Parietal lobe (tissue), 2 donors: ENCODE results near the gene DMRTA2.

DNA sequence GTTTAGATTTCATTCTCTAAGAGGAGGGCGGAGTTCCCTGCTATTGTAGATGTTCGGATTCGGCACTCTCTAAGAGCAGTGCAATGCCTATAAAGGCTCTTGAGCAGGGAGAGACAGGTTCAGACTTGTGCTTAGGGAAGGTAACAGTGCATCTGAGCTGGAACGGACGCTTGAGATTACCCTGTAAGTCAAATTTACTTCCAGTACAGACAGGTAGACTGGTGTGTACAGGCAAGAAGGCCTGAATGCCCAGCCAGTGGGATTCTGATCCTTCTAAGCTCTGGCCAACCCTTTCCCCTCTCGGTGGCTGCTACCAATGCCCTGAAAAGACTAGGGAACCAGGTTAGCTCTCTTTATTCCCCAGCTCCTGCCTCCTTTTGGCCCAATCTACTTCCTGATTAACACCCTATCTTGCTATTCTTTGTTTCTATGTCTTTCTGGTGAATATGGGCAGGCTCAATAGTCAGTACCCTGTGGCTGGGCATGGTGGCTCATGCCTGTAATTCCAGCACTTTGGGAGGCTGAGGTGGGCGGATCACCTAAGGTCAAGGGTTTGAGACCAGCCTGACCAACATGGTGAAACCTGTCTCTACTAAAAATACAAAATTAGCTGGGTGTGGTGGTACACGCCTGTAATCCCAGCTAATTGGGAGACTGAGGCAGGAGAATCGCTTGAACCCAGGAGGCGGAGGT, 15.6 kb downstream of the LURAP1 start:
- RAMPAGE, long total RNA: no peak

DNA sequence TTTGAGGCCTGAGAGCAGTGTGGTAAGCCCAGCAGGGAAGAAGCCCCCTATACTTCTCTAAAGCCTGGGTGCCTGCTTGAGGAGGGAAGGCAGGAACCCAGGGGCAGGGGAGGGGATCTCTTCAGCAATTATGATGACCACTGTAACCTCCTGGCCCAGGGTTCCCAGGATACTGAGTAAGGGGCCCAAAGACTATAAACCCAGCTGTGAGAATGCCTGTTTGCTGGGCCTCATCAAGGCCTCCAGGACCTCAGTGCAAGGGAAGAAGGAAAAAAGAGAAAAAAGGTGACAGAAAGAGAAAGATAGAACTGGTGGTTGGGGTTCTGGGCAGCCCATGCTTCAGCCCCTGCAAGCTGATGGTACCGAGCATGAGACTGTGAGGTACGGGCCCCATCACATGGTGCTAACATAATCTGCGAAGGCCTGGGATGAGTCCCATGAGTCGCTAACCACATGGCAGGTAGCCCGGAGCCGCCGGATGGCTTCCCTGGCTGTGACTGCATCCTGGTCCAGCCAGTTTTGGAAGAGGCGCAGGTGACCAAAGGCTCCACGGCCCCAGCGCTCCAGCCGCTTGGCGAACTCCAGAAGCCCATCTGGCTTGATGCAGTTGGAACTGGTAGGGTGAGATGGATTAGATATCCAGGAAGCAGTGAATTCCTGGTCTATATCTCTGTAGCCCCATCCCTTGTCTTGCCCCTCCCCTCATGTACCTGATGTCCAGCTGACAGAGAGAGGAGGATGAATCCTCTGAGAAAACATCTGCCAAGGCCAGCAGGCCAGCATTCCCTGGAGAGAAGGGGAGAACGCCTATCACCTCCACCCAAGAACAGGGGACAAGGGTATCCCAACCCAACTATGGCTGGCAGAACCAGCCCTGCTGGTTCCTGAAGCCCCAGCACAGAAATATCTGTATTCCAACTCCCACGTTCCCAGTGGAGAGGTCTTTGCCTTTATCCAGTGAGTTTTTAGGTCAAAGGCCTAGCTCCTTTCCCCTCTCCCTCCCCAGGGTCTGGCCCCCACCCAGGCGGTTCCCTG, 24.6 kb downstream of the LRRC41 start:
- RAMPAGE, long total RNA: no peak

GRCh38 chr1:46285420-46285819, 18.0 kb downstream of the LRRC41 start:
- RAMPAGE, long total RNA: no peak

DNA sequence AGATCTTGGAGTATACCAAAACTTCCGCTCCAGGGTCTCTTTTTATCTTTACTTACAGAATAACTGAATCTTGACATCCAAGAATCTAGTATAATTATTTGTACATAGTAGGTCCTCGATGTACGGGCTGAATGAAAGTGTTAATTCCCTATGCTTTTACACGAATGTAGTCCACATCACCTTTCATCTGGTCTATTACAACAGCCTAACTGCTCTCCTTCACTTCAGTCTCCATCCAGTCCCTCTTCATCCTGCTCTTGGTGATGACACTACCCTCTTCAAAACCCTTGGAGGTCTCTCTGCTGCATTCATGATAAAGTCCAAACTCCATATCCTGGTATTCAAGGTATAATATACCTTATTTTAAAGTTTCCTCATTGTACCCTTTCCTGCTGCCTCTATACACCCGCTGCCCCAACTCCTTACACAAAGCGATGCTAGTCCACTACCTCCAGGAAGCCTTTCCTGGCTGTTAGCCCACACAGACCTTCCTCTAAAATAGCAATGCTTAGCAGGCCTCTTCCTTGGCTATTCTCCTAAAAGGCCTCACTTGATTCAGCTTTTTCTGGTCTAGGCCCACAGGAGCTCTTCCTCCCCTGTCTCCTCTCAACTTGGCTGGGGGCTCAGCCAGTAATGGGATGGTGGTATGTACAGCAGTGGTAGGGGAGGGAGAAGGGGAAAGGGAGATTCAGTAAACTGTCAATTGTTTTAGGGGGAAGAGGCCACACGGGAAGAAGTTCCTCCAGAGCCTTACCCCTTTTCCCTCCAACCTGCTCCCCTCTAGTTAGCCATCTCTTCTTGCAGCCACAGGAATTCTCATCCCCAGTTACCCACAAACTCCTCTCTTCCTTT, 2.8 kb downstream of the LRRC41 start:
- RAMPAGE, long total RNA: no peak

DNA sequence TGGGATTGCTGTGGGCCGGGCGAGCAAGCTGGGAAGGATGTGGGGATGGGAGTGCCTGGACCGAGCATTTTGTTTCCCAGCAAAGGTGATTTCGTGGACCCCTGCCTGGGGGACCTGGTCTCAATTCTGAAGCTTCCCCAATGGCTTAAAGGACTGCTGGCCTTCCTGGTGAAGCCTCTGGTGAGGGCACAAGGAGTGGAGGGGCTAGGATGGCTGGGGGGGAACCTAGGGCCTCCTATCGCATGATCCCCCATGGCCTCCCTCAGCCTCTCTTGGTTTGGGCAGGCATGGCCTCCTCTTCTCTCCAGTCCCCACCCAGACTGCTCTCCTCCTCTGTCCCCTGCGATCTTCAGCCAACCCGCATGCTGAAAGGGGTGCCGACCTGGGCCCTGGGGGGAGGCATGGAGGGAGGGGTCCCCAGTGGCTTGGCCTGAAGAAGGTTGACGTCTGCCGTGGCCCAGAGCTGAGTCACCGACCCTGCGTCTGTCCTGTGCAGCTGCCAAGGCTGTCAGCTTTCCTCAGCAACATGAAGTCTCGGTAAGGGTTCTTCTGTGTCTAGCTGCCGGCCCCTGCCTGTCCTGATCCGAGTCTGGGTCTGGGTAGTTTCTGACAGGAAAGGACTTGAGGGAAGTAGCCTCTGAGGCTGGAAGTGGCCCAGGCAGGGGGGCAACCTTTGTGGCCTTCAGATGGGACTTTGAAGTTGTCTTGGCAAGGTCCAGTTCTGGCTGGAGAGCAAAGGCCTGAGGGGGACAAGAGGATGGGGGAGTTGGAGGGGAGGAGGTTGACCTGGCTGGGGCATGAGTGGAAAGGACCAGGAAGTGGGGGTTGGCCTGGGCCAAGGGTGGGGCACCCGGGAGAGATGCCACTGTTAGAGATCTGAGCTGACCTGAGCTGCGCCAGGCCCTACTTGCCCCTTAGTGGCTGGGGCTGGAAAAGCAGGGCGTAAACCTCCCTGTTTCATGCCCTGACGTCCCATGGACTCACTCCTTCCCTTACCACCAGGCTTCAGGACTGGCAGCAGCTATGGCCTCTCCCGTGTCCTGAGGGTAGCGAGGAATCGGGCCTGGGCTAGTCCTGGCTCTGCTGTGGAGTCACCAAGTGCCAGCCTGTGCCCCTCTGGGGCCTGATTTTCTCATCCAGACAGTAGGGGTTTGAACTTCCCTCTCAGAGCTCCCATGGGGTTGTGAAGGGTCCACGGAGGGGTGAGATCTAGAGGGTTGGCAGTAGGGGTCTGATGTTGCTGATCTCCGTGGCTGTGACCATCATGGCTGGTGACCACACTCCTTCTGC, 16.6 kb downstream of the FAAH start:
- RAMPAGE, long total RNA: no peak

GRCh38 chr1:46556588-46557208, 5.3 kb upstream of the KNCN start:
- RAMPAGE, long total RNA: no peak

DNA sequence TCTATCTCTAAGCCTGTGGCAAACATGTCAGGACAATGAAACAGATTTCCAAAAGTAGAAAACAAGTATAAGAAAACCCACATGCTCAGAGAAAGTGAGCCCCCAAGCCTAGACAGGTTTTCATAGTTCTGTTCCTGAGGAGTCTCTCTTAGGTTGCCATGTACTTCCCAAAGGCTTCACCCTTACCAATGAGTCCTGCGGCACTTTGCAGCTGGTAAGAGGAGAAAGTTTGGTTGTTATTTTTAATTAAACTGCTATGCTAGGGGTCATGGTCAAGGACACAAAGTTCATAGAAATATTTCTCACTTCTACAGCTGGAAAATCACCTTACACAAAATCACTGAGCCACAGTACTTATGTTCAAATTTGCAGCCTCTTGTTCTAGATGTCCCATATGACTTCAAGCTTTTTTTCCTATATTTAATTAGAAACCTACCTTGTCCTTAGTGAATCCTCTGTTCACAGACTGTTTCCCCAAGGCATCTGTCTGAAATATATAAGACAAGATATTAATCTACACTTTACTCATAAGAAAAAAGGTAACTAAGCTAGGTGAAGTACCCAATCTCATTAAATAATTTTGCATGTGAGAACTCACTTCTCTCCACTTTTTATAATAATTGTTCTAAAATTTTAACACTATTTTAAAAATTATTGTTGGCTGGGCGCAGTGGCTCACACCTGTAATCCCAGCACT, 9.8 kb downstream of the ATPAF1 start:
- RAMPAGE, long total RNA: no peak

GRCh38 chr1:46676651-46677257, 5.1 kb downstream of the TEX38 start:
- RAMPAGE, long total RNA: no peak

GRCh38 chr1:46684380-46684926, 12.8 kb downstream of the TEX38 start:
- RAMPAGE, long total RNA: no peak

GRCh38 chr1:47192124-47192717, 2.4 kb upstream of the PDZK1IP1 start:
- RAMPAGE, long total RNA: no peak

- RAMPAGE, long total RNA: no peak
Observed at GRCh38 chr1:47225365-47226127, 6.5 kb downstream of the TAL1 start.

- RAMPAGE, long total RNA: no peak
Observed at GRCh38 chr1:47234924-47235853, 3.2 kb upstream of the TAL1 start.

DNA sequence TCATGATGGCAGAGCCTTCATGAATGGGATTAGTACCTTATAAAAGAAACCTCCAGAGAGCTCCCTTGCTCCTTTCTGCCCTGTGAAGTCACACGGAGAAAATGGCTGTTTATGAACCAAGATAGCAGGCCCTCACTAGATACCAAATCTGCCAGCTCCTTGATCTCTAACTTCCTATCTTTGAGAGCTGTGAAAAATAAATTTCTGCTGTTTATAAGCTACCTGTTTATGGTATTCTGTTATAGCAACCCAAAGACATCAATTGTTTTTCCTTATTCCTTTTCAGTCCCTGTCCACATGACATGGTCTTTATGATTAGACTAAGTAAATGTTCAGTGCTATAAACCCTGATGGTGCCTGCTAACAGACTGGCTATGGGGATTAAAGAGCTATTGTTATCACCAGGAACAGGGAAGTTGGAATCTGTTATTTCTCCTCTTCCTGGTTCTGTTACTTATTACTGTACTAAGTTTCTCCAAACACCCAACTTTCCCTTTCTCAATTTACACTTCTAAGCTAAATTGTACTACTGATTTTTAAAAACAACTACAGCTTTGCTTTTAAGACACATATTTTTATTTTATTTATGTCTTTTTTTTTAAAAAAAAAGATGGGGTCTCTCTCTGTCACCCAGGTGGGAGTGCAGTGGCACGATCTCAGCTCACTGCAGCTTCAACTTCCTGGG, 9.8 kb upstream of the STIL start:
- RAMPAGE, long total RNA: no peak

DNA sequence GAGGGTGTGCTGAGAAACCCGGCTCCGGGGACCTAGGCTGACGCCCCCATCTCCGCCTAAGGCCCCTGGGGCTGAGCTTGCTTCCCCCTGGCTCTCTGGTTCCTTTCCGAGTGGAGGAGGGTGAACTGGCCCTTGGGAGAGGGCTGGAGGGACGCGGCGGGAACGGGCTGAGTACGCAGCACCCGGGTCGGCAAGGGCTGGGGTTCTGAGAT, 270.7 kb downstream of the FOXD2 start:
- RAMPAGE, long total RNA: no peak

- RAMPAGE, long total RNA: no peak
Observed at GRCh38 chr1:47709904-47710461, 272.1 kb downstream of the FOXD2 start.

- RAMPAGE, long total RNA: no peak
Observed at GRCh38 chr1:47938278-47938861, 58.8 kb downstream of the TRABD2B start.

- RAMPAGE, long total RNA: no peak
Observed at GRCh38 chr1:47995712-47995965, 1.5 kb downstream of the TRABD2B start.

DNA sequence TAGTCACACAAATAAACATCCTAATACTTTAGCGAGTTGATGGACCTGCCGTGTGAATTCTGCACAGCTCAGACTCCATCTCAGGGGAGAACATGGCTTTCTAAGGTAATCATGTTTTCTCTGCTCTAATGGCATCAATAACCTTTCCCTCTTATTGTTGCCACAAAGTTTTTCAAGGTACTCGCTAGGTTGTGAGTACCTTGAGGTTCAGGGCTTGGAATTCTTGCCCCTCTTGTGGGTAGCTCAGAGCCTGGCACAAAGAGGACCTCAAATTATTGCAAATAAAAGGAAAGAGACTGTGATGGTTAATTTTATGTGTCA, 55.6 kb upstream of the BEND5 start:
- RAMPAGE, long total RNA: no peak

GRCh38 chr1:50097445-50097817, 11.3 kb upstream of the ELAVL4 start:
- RAMPAGE, long total RNA: no peak

DNA sequence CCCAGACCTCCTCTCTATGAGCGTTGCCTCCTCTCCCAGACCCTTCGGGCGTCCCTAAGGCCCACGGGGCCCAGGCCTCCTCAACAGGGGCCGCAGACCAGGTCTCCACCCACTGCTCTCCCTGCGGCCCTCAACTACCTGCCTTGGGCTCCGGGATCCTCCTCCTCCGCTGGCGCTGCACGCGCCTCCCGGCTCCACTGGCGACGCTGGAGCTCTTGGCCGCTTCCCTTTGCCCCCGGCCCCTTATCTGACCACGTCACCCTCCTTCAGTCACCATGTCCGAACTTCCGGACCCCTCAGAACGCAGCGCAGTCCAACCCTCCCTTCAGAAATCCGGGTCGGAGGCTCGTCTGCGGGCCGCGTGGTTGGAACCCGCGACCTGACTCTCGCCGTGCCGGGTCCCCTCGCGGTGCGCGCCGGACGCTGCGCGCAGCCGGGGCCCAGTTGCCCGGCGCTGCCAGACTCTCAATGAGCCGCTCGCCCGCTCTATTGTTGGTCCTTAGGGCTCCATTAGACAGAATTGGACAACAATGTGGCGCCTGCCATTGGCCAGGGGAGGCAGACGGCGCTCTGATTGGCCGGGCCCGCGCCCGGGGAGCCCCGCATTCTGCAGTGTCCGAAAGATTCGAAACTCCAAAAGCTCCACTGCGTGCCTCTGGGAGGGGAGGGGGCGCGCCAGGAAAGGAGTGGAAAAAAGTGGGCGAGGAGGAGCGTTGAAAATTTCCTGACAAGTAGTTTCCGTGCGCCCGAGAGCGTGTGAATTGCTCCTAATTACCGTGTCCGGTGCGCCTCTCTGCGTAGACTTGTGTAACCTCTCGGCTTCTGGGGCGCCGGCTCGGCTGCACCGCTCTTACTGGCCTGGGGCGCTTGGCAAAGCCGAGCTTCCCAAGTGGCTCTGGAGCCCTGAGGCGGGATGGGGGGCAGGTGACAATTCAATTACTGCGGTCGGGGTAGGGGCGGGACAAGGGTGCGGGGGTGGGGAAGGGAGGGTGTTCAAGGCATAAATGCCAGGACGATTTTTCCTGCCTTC, at the start of gene DMRTA2:
Gene DMRTA2, minus strand, starts transcription at position 470 of the 1,030 bp plus-strand sequence.
- RAMPAGE, long total RNA: no peak